GM12878 (cell line): Measurements from ENCODE around the gene CELF5.

- RAMPAGE, long total RNA, result no peak
- RRBS, 2 experiments, result no CpG with 5 or more reads among the region's 18 CpGs
CAGE:
- cytosol, long polyA minus RNA, result no peak
- cytosol, long polyA plus RNA, result no peak
- long polyA plus RNA, result no peak
- nucleolus, long total RNA, result no peak
- nucleus, long polyA plus RNA, result no peak
- nucleus, long total RNA, result no peak
These were observed 3.2 kb downstream of the GADD45B start for GRCh38 chr19:2479119-2479578.

- RAMPAGE, long total RNA, result no peak
- RRBS, 2 experiments, result 6 to 7% methylated on average over 3 to 8 of the region's 21 CpGs
CAGE:
- cytosol, long polyA minus RNA, result no peak
- cytosol, long polyA plus RNA, result no peak
- long polyA plus RNA, result no peak
- nucleolus, long total RNA, result no peak
- nucleus, long polyA plus RNA, result no peak
- nucleus, long total RNA, result no peak
These were observed 15.2 kb downstream of the GADD45B start for GRCh38 chr19:2491065-2491649.

DNA sequence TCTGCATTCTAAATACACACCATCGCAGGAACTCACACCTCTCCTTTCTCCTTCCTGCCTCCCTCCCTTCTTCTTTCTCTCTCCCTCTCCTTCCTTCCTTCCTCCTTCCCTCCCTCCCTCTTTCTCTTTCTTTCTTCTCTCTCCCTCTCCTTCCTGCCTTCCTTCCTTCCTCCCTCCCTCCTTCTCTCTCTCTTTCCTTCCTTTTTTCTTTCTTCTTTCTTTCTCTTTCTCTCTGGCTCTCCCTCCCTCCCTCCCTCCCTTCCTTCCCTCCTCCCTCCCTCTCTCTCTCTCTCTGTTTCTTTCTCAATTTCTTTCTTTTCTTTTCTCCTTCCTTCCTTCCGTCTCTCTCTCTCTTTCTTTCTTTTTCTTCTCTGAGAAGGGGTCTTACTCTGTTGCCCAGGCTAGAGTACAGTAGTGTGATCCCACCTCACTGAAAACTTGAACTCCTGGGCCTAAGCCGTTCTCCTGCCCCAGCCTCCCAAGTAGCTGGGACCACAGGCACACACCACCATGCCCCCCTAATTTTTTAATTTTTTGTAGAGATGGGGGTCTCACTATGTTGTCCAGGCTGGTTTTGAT is 64.0 kb downstream of the GADD45B start:
- RAMPAGE, long total RNA, result no peak
- RRBS, 2 experiments, result no CpG with 5 or more reads among the region's 3 CpGs
CAGE:
- cytosol, long polyA minus RNA, result no peak
- cytosol, long polyA plus RNA, result no peak
- long polyA plus RNA, result no peak
- nucleolus, long total RNA, result no peak
- nucleus, long polyA plus RNA, result no peak
- nucleus, long total RNA, result no peak

DNA sequence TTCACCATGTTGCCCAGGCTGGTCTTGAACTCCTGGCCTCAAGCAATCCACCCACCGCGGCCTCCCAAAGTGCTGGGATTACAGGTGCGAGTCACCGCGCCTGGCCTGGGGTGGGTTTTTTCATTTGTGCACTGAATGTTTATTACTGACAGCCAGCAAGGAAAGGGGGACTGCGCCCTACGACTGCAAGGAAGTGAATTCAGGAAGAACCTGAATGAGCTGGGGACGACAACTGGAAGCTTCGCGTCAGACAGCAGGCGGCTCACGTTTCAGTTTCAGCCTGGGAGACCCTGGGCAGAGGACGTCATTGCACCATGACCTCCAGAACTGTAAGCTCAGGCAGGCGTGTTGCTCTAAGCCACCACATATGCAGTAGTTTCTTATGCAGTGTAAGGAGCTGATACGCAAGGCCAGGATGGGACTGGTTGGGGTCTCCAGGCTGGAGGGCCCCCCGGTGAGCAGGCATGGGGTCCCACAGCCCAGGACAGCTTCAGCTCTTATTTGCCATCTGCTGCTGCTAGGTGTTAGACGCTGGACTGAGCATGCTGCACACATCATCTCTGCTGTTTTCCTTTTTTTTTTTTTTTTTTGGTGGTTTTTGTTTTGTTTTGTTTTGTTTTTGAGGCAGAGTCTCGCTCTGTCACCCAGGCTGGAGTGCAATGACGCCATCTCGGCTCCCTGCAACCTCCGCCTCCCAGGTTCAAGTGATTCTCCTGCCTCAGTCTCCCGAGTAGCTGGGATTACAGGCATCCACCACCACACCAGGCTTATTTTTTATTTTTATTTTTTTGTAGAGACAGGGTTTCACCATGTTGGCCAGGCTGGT is 66.6 kb downstream of the GADD45B start:
- RAMPAGE, long total RNA, result no peak
- RRBS, 2 experiments, result no CpG with 5 or more reads among the region's 22 CpGs
CAGE:
- cytosol, long polyA minus RNA, result no peak
- cytosol, long polyA plus RNA, result no peak
- long polyA plus RNA, result no peak
- nucleolus, long total RNA, result no peak
- nucleus, long polyA plus RNA, result no peak
- nucleus, long total RNA, result no peak

GRCh38 chr19:2575942-2576595 is 100.1 kb downstream of the GADD45B start:
- RAMPAGE, long total RNA, result no peak
- RRBS, 2 experiments, result 79% methylated on average over 2 of the region's 23 CpGs; no CpG with 5 or more reads in 1 of the 2 experiments
CAGE:
- cytosol, long polyA minus RNA, result no peak
- cytosol, long polyA plus RNA, result no peak
- long polyA plus RNA, result no peak
- nucleolus, long total RNA, result no peak
- nucleus, long polyA plus RNA, result no peak
- nucleus, long total RNA, result no peak

DNA sequence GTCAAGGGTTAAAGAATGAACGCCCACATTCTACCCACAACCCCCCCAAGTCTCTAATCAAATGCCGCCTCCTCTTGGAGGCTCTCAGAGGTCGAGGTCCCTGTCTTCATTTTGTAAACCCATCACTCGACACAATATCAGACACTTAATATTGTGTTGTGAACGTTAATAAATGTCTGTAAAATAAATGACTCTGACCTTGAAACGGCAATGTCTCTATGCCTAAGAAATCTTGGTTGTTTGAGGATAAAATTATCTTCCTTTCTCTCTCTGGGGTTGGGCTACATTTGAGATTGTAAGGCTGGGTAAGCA is 8.7 kb downstream of the GNG7 start:
- RAMPAGE, long total RNA, result no peak
- RRBS, 2 experiments, result no CpG with 5 or more reads among the region's 6 CpGs
CAGE:
- cytosol, long polyA minus RNA, result no peak
- cytosol, long polyA plus RNA, result no peak
- long polyA plus RNA, result no peak
- nucleolus, long total RNA, result no peak
- nucleus, long polyA plus RNA, result no peak
- nucleus, long total RNA, result no peak

DNA sequence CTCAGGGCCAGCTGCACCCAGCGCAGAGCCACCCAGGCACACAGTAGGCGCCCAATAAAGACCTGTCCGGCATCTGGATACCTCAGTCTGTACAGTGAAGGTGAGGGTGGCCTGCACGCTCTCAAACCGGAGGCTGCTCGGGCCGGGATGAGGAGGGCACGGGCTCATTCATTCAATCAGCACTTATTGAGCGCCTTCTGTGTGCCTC is 294 bp downstream of the SLC39A3 start:
- RAMPAGE, long total RNA, result no peak
- RRBS, 2 experiments, result 1% methylated on average over 3 to 7 of the region's 9 CpGs
CAGE:
- cytosol, long polyA minus RNA, result no peak
- cytosol, long polyA plus RNA, result no peak
- long polyA plus RNA, result no peak
- nucleolus, long total RNA, result no peak
- nucleus, long polyA plus RNA, result no peak
- nucleus, long total RNA, result no peak

- RAMPAGE, long total RNA, result no peak
- RRBS, 2 experiments, result 98 to 99% methylated on average over 4 of the region's 19 CpGs
CAGE:
- cytosol, long polyA minus RNA, result no peak
- cytosol, long polyA plus RNA, result no peak
- long polyA plus RNA, result no peak
- nucleolus, long total RNA, result no peak
- nucleus, long polyA plus RNA, result no peak
- nucleus, long total RNA, result no peak
These were observed 17.7 kb downstream of the SGTA start for GRCh38 chr19:2765322-2765841.

DNA sequence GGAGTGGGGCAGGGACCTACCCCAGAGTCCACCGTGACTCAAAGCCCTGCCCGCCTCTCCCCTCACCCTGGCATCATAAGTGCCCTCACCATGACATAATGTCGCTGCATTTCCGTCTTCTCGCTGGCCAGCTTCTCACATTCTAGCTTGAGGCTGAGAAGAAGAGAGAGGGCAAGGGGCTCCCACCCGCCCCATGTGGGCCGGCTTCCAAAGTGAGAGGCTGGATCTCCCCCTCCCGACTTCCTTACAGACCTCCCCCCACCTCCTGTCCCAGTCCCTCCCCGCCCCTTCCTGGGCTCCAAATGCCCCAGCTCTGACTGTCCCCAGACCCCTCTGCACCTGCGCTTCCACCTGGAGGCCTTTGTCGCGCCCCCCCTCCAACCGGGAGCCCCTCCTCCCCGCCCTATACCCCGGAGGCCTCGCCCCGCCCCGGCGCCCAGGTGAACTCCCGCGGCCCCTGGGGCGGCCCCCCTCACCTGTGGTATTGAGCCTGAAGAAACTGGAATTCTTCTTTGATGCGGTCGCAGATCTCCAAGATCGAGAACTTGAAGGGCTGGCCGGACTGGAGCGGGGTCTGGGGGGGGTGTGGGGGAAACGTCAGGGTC is 748 bp downstream of the TLE2 start:
- RAMPAGE, long total RNA, result no peak
- RRBS, 2 experiments, result 1 to 21% methylated on average over 3 of the region's 28 CpGs
CAGE:
- cytosol, long polyA minus RNA, result no peak
- cytosol, long polyA plus RNA, result no peak
- long polyA plus RNA, result no peak
- nucleolus, long total RNA, result no peak
- nucleus, long polyA plus RNA, result no peak
- nucleus, long total RNA, result no peak

- RAMPAGE, long total RNA, result no peak
- RRBS, 2 experiments, result under 1 to 2% methylated on average over 17 of the region's 47 CpGs
CAGE:
- cytosol, long polyA minus RNA, result no peak
- cytosol, long polyA plus RNA, result no peak
- long polyA plus RNA, result no peak
- nucleolus, long total RNA, result no peak
- nucleus, long polyA plus RNA, result no peak
- nucleus, long total RNA, result no peak
These were observed 7.1 kb upstream of the TLE2 start for GRCh38 chr19:3035998-3036739.

DNA sequence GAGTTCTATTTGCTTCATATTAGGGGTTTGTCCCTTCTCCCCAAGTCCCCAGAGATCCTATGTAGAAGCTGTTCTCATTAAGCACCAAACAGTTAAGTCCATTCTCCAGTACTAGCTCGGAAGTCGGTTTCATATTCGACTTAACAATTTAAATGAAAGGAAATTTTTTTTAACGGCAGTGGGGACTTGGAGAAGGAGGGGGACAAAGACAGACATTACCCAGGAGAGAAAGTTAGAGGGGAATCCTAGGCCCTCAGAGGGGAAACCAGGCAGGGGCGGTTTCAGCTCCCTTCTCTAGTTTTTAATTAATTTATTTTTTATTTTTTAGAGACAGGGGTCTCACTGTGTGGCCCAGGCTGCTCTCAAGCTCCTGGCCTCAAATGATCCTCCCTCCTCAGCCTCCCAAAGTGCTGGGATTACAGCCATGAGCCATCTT is 13.6 kb upstream of the TLE2 start:
- RAMPAGE, long total RNA, result no peak
- RRBS, 2 experiments, result no CpG with 5 or more reads among the region's 5 CpGs
CAGE:
- cytosol, long polyA minus RNA, result no peak
- cytosol, long polyA plus RNA, result no peak
- long polyA plus RNA, result no peak
- nucleolus, long total RNA, result no peak
- nucleus, long polyA plus RNA, result no peak
- nucleus, long total RNA, result no peak

DNA sequence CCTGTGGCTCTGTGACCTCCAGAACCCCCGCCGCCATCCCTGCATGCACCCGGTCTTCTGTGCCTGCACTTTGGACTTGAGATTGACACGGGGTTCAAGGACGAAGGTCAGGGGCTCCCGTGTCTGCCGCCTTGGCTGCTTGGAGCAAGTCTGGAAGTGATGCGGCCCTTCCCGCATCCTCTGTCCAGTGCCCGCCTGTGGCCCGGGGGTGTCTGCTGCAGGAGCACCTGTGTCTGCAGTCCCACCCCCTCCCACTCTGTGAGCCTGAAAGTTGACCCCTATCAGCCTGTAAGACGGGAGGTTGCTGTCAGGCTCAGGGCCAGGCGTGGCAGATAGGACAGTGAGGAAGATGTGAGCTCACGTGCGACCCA is 2.3 kb downstream of the GNA11 start:
- RAMPAGE, long total RNA, result no peak
- RRBS, 2 experiments, result no CpG with 5 or more reads among the region's 15 CpGs
CAGE:
- cytosol, long polyA minus RNA, result no peak
- cytosol, long polyA plus RNA, result no peak
- long polyA plus RNA, result no peak
- nucleolus, long total RNA, result no peak
- nucleus, long polyA plus RNA, result no peak
- nucleus, long total RNA, result no peak

DNA sequence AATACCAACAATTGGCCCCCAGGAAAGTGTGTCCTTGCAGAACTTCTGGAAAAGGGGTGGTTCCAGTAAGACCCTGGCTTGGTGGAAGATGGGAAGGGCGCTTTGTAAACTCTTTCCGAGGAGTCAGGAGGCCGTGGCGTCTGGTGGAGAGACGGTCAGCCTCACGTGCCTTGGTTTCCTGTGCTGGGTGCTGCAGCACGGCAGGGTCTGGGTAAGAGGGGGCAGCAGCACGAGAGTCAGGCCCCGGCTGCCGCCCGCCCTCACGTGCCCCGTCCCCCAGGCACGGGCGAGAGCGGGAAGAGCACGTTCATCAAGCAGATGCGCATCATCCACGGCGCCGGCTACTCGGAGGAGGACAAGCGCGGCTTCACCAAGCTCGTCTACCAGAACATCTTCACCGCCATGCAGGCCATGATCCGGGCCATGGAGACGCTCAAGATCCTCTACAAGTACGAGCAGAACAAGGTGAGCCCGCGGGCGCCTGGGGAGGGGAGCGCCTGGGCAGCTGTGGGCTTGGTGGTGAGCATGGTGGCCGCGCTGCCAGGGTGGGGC is 15.8 kb downstream of the GNA11 start:
- RAMPAGE, long total RNA, result no peak
- RRBS, 2 experiments, result 87 to 96% methylated on average over 5 to 9 of the region's 35 CpGs
CAGE:
- cytosol, long polyA minus RNA, result no peak
- cytosol, long polyA plus RNA, result no peak
- long polyA plus RNA, result no peak
- nucleolus, long total RNA, result no peak
- nucleus, long polyA plus RNA, result no peak
- nucleus, long total RNA, result no peak

DNA sequence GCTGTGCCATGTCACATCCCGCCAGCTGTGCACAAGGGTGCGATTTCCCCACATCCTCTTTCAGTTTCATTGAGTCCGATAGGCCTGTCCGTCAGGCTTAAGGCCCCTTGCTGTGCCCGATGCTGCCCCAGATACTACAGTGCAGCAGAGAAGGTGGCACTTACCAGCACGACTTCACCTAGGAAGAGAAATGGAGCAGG is 10.6 kb upstream of the GNA15 start:
- RAMPAGE, long total RNA, result no peak
- RRBS, 2 experiments, result no CpG with 5 or more reads among the region's 6 CpGs
CAGE:
- cytosol, long polyA minus RNA, result no peak
- cytosol, long polyA plus RNA, result no peak
- long polyA plus RNA, result no peak
- nucleolus, long total RNA, result no peak
- nucleus, long polyA plus RNA, result no peak
- nucleus, long total RNA, result no peak

DNA sequence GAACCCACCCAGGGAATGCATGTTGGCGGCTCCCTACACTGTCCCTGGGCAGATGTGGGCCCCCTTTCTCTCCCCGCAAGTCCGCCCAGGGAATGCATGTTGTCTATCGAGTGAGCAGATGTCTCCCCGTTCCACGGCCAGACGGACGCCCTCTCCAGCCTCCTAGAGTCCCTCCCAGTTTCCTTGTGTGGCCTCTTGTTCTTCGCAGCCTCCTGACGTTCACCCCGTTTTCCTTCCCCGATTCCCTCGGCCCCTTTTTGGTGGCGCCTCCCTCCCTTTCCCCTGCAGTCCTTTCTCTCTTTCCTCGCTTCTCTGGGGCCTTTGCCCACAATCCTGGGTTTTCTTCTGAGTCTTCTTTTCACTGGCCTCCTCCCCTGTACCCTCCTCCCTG is 2.5 kb downstream of the NCLN start:
- RAMPAGE, long total RNA, result no peak
- RRBS, 2 experiments, result no CpG with 5 or more reads among the region's 15 CpGs
CAGE:
- cytosol, long polyA minus RNA, result no peak
- cytosol, long polyA plus RNA, result no peak
- long polyA plus RNA, result no peak
- nucleolus, long total RNA, result no peak
- nucleus, long polyA plus RNA, result no peak
- nucleus, long total RNA, result no peak

DNA sequence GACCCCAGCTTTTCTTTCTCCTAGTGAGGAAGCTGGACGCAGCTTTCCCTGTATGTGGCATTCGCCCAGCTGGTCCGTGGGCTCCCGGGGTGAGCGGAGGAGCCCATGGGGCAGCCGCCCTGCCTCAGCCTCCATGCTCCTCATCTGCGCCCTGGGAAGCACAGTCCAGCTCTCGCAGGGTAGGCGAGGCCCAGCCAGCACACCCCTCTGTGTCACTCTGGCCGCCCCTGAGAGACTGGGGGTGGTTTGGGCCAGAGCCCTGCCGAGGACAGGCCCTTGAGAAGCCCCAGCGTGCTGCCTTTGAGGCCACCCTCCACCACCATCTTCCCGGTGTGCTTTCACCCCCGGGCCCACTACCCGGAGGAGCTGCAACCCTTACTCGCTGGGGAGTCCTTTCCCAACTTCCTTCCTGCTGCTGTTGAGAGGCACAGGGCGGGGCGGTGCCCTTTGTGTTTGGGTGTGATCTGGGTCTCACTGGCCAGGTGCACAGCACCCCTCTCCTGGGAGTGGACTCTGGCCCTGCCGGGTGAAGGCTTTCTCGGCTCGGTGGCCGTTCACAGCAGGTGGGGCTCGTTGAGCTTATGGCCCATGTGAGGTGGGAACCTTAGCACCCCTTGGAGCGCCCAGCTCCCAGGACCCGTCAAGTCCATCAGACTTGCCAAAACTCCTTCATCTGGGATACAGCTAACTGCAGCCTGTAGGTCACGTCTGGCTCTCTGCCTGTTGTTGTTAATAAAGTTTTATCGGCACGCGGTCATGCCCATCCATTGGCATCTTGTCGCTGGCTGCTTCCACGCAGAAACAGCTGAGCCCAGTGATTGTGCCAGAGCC is 3.1 kb downstream of the NCLN start:
- RAMPAGE, long total RNA, result no peak
- RRBS, 2 experiments, result no CpG with 5 or more reads among the region's 31 CpGs
CAGE:
- cytosol, long polyA minus RNA, result no peak
- cytosol, long polyA plus RNA, result no peak
- long polyA plus RNA, result no peak
- nucleolus, long total RNA, result no peak
- nucleus, long polyA plus RNA, result no peak
- nucleus, long total RNA, result no peak

GRCh38 chr19:3224308-3225432 is at the start of gene CELF5:
CELF5 (plus strand) TSS chr19:3224661.
- RAMPAGE, long total RNA, result no peak
- RRBS, 2 experiments, result 2 to 4% methylated on average over 66 of the region's 101 CpGs
CAGE:
- cytosol, long polyA minus RNA, result no peak
- cytosol, long polyA plus RNA, result no peak
- long polyA plus RNA, result no peak
- nucleolus, long total RNA, result no peak
- nucleus, long polyA plus RNA, result no peak
- nucleus, long total RNA, result no peak

DNA sequence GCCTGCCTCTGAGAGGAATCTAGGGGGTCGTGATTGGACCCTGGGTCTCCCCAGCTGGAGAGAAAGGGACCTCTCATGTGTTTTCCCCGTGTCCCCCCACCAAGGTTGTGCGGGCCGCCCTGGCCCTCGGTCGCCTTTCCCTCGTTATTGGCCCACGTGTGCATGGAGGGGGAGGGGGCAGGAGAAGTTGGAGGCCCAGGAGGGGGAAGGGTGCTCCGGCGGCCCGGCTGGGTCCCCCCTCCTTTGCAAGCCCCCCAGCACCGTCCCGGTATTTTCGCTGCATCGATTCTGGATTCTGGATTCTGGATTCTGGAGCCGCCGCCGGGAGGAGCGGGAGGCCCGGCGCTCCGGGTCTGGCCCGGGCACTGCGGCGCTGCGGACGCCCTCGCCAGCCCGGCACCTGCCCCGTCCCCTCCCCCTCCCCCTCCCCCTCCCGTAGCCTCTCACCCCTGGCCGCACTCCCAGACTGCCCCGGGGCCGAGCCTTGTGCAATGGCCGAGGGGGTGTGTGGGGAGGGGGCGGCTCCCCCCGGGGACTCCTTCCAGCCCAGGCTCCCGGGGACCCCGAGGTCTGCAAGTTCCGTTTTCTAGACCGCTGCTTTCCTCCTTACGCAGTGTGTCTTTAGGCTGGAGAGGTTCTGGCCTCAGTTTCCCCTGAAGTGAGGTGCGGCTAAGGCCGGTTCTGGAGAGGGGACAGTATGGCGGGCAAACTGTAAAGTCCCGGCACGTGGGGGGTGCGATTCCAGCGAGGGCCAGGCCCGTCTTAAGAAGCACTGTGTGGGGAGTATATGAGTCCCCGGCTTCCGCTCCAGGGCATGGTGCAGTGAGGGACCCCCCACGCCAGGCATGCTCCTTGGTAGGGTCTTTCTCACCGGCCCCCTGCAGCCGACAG is 926 bp downstream of the NFIC start:
- RAMPAGE, long total RNA, result no peak
- RRBS, 2 experiments, result 8 to 10% methylated on average over 25 of the region's 55 CpGs
CAGE:
- cytosol, long polyA minus RNA, result no peak
- cytosol, long polyA plus RNA, result no peak
- long polyA plus RNA, result no peak
- nucleolus, long total RNA, result no peak
- nucleus, long polyA plus RNA, result no peak
- nucleus, long total RNA, result no peak

- RAMPAGE, long total RNA, result no peak
- RRBS, 2 experiments, result no CpG with 5 or more reads among the region's 10 CpGs
CAGE:
- cytosol, long polyA minus RNA, result no peak
- cytosol, long polyA plus RNA, result no peak
- long polyA plus RNA, result no peak
- nucleolus, long total RNA, result no peak
- nucleus, long polyA plus RNA, result no peak
- nucleus, long total RNA, result no peak
These were observed 47.4 kb downstream of the NFIC start for GRCh38 chr19:3413786-3414213.

DNA sequence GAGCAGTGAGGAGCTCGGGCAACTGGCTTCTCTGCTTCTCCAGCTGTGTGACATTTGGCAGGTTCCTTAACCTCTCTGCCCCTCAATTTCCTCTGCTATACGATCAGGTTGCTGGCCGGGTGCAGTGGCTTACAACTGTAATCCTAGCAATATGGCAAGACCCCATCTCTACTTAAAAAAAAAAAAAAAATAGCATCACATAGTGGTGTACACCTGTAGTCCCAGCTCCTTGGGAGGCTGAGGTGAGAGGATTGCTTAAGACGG is 41.4 kb downstream of the SMIM24 start:
- RAMPAGE, long total RNA, result no peak
- RRBS, 2 experiments, result no CpG with 5 or more reads among the region's 4 CpGs
CAGE:
- cytosol, long polyA minus RNA, result no peak
- cytosol, long polyA plus RNA, result no peak
- long polyA plus RNA, result no peak
- nucleolus, long total RNA, result no peak
- nucleus, long polyA plus RNA, result no peak
- nucleus, long total RNA, result no peak